Mesenchymal stem cell of Wharton's jelly (primary cell): ENCODE data around the gene SH3GL3.

DNA sequence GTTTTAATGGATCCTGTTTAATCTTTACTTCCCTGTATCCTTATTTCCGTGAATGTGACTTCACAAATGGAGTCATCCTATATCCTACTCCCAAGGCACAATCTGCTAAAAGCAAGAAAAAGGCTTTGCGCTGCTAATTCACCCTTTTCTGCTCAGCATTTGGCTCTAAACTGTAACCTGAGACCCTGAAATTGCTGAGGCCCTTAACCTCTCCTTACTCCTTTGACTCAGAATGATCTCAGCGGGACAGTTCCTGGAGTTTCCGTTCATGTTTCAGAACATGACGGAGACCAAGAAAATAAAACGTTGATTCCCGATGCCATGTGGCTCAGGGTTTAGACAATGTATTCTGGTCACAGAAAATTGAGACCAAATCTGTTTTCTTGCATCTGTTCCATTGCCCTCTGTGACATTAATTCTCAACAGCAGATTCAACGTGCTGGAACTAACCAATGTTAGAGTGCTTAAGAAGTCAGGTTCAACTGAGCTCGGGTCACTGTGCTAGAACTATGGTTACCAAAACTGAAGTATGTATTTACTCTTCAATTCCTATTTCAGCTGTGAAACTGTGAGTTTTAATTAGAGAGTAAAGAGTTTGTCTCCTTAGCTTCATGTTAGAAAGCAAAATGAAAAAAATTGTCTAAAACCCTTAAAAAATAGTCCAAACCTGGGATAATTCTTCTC, 45.4 kb upstream of the TMC3 start:
- CAGE, long polyA plus RNA = no peak

DNA sequence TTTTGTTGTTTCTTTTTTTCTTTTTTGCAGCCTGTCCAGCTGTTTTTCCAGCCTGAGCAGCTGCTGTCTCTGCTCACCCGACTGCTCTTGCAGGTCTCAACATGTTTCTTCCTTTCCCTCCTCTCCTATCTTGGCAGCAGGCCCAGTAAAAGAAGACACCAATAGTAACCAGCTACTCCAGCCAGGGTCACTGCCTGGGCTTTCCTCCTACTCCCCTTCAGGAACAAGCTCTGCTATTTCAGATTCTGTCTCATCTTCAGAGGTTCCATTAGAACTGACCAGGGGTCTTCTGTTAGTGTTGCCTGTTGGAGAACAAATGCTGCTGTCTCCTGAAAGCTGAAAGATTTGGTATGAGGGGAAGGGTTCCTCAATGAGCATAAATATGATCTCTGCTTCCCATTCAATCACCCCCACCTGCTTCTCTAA, 23.7 kb downstream of the MEX3B start:
- CAGE, long polyA plus RNA = no peak

DNA sequence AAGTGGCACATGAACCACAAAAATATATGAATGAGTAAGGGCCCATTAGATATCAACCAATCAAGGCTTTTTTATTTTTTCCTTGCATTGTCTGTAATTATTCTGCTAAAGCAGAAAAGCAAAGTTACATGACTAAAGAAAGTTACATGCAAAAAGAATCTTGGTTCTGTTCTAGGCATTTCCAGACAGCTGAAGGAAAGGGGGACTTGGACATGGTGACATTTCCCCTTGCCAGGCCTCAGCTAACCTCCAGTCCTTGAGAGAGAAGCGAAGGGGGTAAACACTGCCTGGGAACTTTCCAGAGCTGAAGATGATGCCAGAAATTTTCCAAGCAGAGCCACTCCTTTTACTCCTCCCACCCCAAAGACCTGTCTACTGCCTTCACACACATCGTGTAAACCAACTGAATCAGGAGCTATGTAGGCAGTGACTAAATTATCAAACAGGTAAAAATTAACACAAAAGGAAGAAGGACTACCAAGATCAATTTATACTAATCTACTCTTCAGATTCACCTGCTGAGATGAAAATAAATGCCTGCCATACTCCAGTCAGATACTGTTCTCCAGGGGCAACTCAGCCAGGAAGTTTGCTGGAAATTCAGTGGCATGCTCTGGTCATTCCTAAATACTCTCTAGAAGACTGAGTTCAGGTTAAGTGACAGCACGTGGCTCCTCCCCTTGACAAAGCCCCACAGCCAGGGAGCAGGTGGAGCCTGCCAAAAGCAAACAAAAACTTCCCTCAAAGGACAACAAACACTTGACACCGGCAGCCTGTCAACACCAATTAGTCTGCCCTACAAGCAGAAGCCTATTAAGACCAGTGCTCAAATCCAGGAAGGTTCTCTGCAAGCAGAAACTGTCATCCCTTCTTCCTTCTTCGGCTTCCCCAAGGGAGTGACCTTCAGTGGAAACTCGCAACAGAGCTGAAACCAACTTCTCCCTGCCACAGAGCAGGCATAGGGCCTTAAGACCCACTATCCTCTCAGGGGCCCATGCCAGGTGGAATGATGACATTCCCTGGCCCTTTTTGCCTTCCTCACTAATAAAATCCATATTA, 5.2 kb downstream of the MEX3B start:
- CAGE, long polyA plus RNA = no peak

DNA sequence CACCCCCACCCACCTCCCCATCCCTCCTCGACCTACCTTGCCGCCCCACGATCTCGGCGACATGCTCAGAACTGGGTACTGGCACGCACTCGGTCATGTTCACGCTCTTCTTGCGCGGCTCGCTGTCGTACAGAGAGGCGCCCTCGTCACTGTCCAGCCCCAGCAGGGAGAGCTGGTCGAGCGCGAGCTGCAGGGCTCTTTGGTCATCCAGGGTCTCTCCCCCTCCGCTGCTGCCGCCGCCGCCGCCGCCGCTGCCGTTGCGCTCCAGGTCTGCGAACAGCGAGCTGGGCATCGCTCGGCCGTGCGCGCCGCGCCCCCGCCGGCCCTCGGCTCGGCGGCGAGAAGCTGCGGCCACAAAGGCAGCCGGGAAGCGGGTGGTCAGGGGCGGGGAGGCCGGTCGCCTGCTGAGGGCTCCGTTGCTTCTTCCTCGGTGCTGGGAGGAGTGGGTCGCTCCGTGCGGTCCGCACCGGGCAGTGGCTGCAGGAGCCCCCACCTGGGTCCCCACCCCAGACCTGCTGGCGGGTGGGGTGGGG, 338 bp downstream of the MEX3B start:
- CAGE, long polyA plus RNA = no peak

GRCh38 chr15:82285154-82285404, 22.5 kb downstream of the SAXO2 start:
- CAGE, long polyA plus RNA = no peak

DNA sequence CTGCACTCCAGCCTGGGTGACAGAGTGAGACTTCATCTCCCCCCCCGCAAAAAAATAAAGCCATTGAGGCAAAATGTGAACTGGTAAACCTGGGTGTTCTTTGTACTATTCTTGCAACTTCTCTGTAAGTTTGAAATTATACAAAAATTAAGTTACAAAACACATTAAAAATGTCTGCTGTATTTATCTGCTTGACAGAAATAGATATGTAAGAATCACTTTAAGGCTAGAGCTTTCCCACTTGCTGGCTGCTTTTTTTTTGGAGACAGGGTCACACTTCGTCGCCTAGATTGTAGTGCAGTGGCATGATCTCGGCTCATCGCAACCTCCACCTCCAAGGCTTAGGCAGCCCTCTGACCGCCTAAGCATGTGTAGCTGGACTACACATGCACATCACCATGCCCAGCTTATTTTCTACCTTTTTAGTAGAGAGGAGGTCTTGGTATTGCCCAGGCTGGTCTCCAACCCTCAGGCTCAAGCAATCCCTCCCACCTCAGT, 4.7 kb downstream of the RPS17 start:
- CAGE, long polyA plus RNA = no peak

DNA sequence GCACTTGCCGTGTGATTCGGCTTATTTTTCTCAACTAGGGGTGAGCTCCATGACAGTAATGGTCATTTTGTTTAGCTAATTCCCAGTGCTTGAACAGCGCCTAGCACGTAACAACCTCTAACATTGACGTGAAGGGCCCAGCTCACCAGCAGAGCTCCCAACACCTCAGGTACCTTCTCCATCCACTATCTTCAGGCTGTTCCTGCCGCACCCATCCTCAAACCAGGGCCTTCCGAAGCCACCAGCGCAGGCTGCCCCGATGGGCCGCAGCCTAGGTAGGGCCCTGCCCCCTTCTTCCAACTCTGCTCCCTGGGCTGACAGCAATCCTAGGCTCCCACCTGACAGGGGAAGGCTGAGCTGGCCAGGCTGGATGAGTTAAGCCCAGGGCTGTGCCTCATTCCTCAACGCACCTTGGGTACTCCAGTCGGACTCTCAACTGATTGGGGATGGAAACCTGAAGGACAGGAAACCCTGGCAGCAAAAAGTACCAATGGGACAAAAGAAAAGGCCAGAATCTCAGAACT, 824 bp upstream of the RPS17 start:
- CAGE, long polyA plus RNA = no peak

DNA sequence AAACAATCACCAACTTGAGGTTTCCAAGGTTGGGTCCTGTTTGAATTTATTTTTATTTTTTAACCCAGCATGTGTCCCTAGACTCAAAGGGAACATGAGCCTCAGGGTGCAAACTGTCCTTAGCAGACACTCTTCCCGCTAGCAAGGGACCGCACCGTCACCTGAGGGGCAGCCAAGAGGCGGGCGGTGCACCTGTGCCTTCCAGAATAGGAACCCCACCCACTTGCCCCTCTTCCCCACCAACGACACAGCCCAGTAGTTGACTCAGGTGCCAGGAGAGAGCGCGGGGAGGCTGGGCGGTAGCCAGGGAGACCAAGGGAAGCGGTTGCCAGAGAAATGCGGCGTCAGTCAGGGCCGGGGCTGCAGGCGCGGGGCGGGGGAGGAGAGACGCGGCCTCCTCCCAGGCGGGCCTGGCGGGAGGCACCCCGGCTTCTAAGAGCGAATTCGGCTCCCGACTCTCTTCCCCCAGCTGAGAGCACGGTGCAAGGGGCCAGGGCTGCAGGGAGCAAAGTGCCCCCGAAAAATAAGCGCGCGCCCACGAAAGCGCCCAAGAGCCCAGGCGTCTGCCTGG, 994 bp downstream of the CPEB1 start:
- CAGE, long polyA plus RNA = no peak

DNA sequence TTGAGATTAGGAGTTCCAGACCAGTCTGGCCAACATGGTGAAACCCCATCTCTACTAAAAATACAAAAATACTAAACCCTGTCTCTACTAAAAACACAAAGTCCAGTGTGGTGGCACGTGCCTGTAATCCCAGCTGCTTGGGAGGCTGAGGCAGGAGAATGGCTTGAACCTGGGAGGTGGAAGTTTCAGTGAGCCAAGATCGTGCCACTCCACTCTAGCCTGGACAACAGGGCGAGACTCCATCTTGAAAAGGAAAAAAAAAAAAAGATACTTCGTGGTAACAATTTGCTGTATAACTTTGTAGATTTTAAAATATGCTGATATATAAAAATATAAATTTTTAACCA, 10.3 kb downstream of the WHAMM start:
- CAGE, long polyA plus RNA = no peak

DNA sequence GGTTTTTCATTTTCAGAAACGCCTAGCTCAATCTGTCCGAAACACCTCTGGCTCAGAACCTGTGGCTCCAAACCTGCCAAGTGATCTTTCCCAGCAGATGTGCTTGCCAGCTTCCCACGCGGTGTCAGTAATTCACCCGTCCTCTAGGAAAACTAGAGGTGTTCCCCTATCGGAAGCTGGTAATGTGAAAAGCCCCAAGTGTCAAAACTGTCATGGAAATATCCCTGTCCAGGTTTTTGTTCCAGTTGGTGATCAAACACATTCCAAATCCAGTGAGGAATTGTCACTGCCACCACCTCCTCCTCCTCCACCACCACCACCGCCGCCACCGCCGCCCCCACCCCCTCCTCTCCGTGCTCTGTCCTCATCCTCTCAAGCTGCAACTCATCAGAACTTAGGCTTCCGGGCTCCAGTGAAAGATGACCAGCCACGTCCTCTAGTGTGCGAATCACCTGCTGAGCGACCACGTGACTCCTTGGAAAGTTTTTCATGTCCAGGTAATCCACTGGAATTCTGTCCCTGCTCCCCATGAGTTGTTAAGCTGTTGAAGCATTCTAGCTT, 21.2 kb downstream of the WHAMM start:
- CAGE, long polyA plus RNA = no peak

- CAGE, long polyA plus RNA = no peak
These were observed 40.3 kb downstream of the WHAMM start for GRCh38 chr15:82849320-82850549.

GRCh38 chr15:82942357-82943110, 10.0 kb downstream of the HOMER2 start:
- CAGE, long polyA plus RNA = no peak

DNA sequence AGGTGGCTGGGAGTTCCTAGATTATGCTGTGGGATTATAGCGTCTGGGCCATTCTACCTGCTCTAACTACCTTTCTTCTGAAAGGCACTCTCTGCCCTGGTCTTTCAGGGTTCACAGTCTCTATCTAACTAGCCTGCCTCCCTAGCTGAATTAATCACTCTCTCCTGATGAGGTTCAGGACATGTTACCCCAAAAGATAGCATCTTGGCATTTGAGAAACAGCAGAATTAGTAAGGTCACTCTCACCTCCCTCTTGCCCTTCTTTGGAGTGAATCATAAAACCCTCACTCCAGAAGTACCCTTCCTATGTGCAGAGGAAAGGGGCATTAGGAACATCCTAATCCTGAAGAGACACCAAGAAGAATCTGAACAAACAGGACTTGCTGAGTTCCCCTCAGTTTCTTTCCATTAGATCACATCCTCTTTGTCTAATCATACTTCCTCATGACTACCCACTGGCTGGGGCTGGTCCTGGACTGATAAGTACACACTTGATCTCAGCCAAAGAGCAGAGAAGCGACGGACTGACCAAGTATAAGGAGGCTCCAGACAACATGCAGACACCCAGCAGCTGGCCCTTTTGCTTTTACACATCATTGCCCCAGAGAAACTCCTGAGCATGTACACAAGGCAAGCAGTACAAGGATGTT, 15.2 kb upstream of the TM6SF1 start:
- CAGE, long polyA plus RNA = no peak

DNA sequence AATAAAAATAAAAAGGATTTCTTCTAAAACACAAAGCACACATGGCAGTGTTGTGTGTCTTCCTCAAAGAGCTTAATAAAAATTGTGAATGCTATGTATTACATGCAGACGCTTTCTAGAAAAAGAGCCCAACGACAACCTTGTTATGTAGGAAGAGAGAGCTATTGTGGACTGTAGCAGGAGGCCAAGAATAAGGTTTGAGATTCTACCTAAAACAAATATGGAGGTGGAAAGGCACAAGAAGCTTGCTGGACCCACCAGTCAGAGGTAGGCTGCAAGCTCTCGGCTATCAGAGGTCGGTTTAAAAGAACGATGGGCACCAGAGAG, 1.2 kb downstream of the HDGFL3 start:
- CAGE, long polyA plus RNA = no peak

- CAGE, long polyA plus RNA = no peak
These were observed 701 bp downstream of the HDGFL3 start for GRCh38 chr15:83206929-83207315.

GRCh38 chr15:83383422-83384502, 63.4 kb upstream of the SH3GL3 start:
- CAGE, long polyA plus RNA = no peak

- CAGE, long polyA plus RNA = no peak
These were observed at the start of gene SH3GL3 for GRCh38 chr15:83446587-83447676. Gene SH3GL3 (plus strand): TSS chr15:83447341.

GRCh38 chr15:83819667-83820152, 165.8 kb downstream of the ADAMTSL3 start:
- CAGE, long polyA plus RNA = no peak

DNA sequence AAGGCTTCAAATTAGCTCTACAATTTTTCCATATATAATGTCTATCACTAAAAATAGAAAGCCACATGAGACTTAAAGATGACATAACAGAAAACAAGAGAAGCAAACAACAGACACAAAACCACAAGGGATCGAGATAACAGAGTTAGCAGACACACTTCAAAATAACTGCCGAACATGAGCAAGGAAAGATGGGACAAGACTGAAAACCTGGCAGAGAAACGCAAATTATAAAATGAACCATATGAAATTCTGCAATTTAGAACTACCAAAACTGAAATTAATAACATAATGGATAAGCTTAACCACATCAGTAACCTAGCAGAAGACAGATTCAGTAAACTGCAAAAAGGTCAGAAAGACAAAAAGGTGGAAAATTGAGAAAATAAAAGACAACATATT, 65.9 kb upstream of the ZSCAN2 start:
- CAGE, long polyA plus RNA = no peak

- CAGE, long polyA plus RNA = no peak
These were observed 19.7 kb downstream of the WDR73 start for GRCh38 chr15:84634386-84634685.